ENCODE measurements around the genes SHC2 and BSG.

GRCh38 chr19:459444-460497, 1.1 kb downstream of the SHC2 start:
- RAMPAGE, long total RNA: no peak
- RRBS: 2% methylated on average over 23 of the region's 69 CpGs

DNA sequence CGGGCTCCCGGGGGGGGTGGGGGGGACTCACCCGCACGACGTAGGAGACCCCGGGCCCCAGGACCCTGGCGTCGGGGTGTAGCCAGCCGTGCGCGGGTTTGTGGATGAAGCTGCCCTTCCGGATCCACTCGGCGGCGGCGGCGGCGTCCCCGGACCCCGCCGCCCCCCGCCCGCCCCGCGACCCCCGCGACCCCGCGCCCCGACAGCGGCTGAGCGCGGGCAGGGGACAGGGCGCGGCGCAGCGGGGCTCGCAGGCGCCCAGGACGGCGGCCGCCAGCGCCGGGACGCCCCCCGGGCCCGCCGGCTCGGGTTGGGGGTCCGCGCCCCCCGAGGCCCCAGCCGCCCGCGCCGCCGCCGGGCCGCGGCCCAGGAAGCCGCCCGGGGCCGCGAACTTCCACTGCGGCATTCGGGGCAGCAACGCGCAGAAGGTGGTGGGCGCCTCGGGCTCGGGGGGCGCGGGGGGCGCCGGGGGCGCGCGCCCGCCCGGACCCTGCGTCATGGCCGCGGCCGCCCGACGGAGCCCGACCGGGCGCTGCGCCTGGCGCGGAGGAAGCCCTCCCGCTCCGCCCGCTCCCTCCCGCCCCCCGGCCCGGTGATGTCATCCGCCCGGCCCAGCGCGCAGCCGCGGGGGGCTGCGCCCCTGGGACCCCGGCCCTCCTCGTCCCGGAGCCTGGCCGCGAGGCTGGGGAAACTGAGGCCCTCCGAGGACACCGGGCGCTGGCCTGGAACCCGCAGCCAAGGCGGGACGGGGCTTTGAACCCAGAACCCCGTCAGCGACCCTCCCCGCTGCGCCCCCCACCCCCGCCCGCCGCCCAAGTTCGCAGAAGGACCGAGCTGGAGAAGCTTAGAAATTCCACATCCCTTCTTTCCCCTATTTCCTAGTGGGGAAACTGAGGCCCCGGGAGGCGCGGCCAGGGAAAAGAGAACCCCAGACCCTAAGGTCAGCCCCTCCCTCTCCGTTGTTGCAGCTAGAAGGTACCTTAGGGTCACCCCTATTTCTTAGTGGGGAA, at the start of gene SHC2:
Gene SHC2, minus strand, starts transcription at position 536 of the 1,010 bp plus-strand sequence.
- RAMPAGE, long total RNA: no peak
- RRBS: 3% methylated on average over 65 of the region's 129 CpGs

- RAMPAGE, long total RNA: no peak
- RRBS: no CpG with 5 or more reads among the region's 19 CpGs
These were observed 5.3 kb upstream of the ODF3L2 start for GRCh38 chr19:480138-480507.

DNA sequence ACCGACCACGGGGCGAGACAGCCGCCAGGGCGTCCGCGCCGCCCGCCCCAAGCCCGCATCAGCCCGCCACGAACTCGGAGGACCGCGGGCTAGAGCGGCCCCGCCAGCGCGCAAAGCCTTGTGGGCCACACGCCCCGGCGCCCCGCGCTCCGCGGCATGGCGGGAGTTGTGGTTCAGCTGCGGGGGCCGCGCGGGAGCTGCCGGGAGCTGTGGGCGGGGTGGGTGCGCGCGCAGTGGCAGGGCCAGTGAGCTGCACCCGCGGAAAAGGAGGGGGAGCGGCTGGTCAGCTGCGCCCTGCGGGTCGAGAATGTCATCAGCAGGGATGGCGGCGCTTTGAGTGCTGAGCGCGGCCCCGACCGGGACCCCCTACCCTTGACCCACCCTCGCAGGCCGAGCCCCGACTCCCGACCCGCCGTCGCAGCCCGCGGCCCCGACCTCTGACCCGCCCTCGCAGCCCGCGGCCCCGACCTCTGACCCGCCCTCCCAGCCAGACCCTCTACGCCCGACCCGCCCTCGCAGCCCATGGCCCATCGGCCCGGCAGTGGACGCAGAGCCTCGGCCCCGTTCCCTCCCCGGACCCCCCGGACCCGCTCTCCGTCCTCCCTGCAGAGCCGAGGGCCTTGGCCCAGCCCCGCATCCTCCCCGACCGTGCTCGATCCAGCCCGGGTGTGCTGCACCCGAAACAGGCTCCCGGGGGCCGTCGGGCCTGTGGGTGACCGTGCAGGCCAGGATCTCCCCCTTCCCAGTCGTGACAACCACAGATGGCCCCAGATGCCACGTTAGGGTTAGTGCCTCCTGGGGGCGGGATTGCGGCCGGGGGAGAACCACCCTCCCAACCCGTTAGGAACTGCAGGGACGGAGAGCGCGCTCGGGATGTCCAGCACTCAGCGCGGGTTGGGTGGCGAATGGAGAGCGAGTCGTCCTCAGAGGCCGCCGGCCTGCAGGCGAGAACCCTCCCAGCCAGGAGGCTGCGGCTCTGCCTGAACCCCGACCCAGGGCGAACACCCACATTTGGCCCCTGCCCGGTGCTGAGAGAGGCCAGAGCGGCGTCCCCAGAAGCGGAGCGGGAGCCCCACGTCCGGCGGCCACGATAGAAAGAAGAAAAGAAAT, 7.0 kb upstream of the MADCAM1 start:
- RAMPAGE, long total RNA: no peak
- RRBS: 9% methylated on average over 36 of the region's 118 CpGs

DNA sequence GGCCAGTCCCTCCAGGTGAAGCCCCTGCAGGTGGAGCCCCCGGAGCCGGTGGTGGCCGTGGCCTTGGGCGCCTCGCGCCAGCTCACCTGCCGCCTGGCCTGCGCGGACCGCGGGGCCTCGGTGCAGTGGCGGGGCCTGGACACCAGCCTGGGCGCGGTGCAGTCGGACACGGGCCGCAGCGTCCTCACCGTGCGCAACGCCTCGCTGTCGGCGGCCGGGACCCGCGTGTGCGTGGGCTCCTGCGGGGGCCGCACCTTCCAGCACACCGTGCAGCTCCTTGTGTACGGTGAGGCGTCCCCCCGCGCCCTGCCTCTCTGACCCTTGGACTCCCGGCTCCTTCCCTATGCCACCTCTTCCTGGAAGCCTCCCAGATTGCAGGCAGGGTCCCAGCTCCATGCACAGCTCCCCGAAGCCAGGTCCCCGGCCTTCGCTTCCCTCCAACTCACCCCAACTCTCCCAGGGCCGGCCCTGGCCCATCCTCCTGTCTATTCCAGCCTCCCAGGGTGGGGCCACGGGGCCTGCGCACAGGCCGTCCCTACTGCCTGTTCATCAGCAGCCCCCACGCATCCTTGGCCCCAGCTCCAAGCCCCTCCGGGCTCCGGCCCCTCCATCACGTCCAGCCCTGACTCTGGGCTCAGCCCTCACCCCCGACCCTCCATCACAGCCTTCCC, 1.7 kb downstream of the MADCAM1 start:
- RAMPAGE, long total RNA: no peak
- RRBS: 3% methylated on average over 15 of the region's 49 CpGs

- RAMPAGE, long total RNA: no peak
- RRBS: 95% methylated on average over 5 of the region's 46 CpGs
These were observed 5.0 kb downstream of the CDC34 start for GRCh38 chr19:536352-537178.

GRCh38 chr19:538979-539853, 4.6 kb upstream of the GZMM start:
- RAMPAGE, long total RNA: no peak
- RRBS: 84% methylated on average over 19 of the region's 45 CpGs

- RAMPAGE, long total RNA: start-site peak on the minus strand at chr19:571726-571771, 77 and 19 reads in 2 replicates
- RRBS: no CpG with 5 or more reads among the region's 11 CpGs
These were observed 744 bp upstream of the BSG start for GRCh38 chr19:571653-572051.

- RAMPAGE, long total RNA: start-site peak on the plus strand at chr19:572574-572610, 4,672 and 3,979 reads in 2 replicates
- RRBS: 2% methylated on average over 44 of the region's 80 CpGs
These were observed at the start of gene BSG for GRCh38 chr19:572052-572712. BSG (plus strand) TSS chr19:572596.

- RAMPAGE, long total RNA: no peak
- RRBS: no CpG with 5 or more reads among the region's 18 CpGs
These were observed 12.9 kb downstream of the HCN2 start for GRCh38 chr19:602584-603029.

DNA sequence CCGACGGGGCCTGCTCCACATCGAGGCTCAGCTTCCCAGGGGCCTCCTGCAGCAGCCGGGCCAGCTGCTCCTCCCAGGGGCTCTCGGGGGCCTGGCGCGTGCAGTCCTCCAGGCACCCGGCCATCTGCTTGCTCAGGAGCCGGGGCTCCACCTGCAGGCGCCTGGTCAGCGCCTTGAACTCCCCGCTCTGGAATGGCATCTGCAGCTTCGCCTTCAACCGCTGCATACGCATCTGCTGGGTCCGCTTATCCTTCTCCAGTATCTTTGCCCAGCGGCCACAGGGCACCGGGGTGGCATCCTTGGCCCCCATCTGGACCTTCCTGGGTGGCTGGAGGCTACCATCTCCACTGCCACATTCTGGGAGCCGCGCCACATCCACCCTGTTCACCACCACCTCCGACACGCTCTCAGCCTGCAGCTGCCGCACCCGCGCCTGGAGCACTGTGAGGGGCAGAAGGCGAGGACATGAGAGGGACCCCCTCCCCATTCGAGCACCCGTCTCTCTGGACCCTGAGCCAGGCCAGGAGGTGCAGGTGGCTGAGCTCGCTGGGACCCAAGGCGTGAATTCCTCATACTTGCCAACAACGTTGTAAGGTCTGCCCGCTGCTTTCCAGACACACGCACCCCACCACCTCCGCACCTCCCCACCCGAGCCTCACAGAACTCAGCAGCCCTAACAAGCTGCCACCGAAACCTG, 3.5 kb downstream of the POLRMT start:
- RAMPAGE, long total RNA: no peak
- RRBS: 38% methylated on average over 4 of the region's 36 CpGs

- RAMPAGE, long total RNA: no peak
- RRBS: no CpG with 5 or more reads among the region's 20 CpGs
These were observed 2.4 kb downstream of the FGF22 start for GRCh38 chr19:641951-642565.

- RAMPAGE, long total RNA: no peak
- RRBS: 89% methylated on average over 13 of the region's 41 CpGs
These were observed 5.8 kb downstream of the RNF126 start for GRCh38 chr19:656928-657817.

GRCh38 chr19:709635-710022, 894 bp downstream of the PALM start:
- RAMPAGE, long total RNA: no peak
- RRBS: 0% methylated on average over 4 of the region's 23 CpGs

GRCh38 chr19:803471-804490, 6.5 kb downstream of the PTBP1 start:
- RAMPAGE, long total RNA: no peak
- RRBS: 91% methylated on average over 7 of the region's 50 CpGs

GRCh38 chr19:814621-815618, 6.8 kb downstream of the PLPPR3 start:
- RAMPAGE, long total RNA: no peak
- RRBS: 88% methylated on average over 13 of the region's 66 CpGs

- RAMPAGE, long total RNA: no peak
- RRBS: no CpG with 5 or more reads among the region's 29 CpGs
These were observed 2.8 kb downstream of the CFD start for GRCh38 chr19:862119-862848.

DNA sequence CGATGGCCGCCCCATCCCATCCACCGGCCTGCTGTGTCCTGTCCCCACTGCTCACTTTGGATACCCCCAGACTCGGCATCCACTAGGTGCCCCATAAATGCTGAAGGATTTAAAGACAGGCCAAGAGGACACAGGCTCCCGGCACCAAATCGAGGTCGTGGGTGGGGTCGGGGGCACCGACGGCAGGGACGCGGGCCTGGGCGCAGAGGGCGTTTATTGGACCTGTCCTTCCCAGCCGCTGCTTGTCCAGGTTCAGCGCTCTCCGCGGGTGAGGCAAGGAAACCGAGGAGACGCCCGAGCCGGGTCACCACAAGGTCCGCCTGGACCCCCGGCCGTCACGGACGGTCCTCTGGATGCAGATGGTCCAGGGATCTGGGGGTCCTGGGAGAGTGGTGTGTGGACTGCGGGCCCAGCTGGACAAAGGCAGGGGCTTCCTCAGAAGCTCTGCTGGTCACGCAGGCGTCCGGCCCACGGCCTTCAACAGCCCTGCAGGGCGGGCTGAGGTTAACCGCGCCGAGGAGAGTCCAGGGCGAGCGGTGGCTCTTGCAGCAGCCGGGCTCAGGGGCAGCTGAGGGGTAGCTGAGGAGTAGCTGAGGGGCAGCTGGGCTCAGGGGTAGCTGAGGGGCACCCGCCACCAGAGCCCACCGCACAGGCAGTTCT, 8.4 kb downstream of the CFD start:
- RAMPAGE, long total RNA: no peak
- RRBS: 88% methylated on average over 8 of the region's 41 CpGs

GRCh38 chr19:868435-869030, 9.1 kb downstream of the CFD start:
- RAMPAGE, long total RNA: no peak
- RRBS: no CpG with 5 or more reads among the region's 28 CpGs

DNA sequence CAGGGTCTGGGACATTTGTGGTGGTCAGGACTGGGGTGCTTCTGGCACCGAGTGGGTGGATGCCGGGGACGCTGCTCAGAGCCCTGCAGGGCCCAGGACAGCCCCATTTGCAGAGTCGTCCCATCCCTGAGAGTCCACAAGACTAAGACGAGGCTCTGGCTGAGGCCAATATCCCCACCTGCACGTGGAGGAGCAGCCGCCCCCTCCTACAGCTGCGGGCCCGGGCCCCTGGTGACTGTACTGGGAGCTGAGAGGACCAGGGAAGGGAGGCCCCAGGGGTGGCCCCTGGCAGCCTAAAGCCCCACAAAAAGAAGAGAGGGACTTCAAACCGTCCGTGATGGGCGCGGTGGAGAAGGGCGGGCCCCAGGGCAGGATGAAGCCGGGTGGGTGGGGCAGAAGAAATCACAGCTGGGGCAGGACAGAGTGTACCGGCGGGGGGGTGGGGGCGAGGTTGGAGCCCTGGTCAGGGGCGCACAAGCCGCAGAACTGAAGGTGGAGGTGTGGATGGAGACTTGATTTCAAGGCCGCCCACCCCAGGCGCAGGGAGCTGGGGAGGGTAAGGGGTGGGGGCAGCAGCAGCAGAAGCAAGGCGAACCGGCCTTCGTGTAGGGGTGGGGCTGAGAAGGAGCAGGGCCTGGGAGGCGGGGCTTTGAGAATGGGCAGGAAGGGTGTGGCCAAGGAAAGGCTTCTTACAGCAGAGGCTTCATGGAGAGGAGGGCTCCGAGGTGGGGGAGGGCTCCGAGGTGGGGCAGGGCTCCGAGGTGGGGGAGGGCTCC, 12.9 kb downstream of the CFD start:
- RAMPAGE, long total RNA: no peak
- RRBS: 59% methylated on average over 3 of the region's 29 CpGs